Glomerular endothelial cell (primary cell): ENCODE measurements around the gene SLC13A4.

- RAMPAGE, long total RNA, result no peak
Observed at GRCh38 chr7:135369508-135370167, 136.0 kb downstream of the STRA8 start.

DNA sequence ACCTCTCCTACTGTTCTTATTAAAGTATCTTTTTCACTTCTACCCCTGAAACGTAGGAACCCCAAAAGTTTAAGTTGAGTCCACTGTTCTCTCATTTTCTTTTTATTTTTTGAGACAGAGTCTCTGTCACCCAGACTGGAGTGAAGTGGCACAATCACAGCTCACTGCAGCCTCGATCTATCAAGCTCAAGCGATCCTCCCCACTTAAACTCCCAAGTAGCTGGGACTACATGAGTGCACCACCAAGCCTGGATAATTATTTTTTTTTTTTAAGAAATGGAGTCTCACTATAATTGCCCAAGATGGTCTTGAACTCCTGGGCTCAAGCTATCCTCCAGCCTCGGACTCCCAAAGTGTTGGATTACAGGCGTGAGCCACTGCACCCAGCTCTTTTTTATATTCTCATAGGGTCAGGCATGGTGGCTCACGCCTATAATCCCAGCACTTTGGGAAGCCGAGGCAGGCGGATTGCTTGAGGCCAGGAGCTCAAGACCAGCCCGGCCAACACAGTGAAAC, 13.1 kb downstream of the CNOT4 start:
- RAMPAGE, long total RNA, result no peak

DNA sequence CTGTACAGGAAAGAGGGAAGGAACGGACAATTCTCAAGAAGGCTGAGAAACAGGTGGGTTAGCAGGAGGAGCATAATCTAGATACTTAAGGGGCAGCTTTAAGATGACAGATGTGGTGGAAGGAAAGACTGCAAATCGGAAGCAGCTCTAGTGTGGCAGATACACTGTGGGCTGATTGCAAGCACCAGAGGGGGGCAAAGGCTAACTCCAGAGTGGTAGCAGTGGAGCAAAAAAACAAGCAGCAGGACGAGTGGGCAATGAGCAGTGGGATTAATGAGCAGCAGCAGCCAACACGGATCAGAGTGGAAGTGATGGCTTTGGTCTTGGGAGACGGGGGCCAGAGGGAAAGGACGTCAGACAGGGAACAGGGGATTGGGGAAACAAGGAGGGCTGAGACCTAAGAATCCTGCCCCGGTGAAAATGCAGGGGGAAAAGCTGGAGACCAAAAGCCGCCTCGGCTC, 714 bp downstream of the CNOT4 start:
- RAMPAGE, long total RNA, result no peak

DNA sequence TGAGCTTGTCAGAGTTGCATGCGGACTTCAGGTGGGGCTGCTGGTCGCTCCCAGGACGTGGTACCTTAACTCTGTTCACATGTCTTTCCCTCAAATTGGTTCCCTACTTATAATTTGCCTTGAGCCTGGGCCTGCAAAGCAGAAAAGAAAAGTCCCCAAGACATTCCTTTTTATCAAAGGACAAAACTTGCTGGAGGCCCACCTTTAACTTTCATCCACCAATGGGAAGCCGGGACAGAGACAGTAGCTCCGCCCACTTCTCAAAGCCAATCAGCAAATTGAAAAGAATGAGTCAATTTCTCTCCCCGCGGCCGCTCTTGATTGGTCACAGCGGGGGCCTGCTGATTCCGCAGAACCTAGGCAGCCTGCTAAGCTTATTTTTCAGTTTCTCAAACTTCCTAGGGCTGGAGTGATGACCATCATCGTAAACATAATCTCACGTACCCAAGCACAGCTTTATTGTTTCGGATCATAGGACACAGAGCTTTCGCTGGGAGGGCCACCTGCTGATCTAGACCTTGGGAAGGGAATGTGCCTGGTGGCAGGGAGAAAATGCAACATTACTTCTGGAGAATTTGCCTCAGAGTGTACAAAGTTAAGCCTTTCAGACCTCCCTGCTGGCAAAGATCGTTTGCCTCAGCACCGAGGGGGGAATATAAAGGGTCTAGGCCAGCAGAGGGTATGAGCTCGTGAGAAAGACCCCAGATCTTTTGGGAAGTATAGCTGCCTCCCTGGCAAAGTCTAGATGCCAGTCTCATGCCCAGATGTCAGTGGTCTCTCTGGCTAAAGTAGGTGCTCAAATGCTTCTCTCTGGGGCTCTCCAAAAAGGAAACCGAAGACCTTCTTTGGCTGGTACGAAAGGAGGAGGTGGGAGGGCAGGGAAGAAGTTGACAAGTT, at the start of gene SLC13A4:
SLC13A4 (minus strand) TSS at position 142 of the 897 bp plus-strand sequence.
- RAMPAGE, long total RNA, result no peak

DNA sequence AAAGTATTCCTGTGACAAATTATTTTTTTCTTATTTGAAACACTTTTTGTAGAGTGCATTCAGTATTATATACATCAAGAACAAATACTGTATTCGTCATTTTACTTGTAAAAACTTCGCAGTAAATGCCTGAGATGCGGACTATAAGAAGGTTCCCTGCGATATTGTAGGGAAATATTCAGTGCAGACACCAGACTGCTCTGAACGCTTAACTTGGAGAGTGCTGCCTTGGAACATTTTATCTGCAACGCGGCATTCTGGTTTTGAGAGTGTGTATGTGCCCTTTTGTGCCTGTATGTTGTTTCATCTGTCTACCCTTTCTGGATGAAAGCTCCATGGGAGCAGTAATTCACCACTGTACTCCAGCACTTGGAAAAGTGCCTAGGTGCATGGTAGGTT, 46.8 kb downstream of the MTPN start:
- RAMPAGE, long total RNA, result no peak

- RAMPAGE, long total RNA, result no peak
Observed at GRCh38 chr7:135977700-135977843, 413 bp upstream of the MTPN start.

GRCh38 chr7:136086779-136087163, 109.6 kb upstream of the MTPN start:
- RAMPAGE, long total RNA, result no peak

GRCh38 chr7:136092430-136093177, 115.4 kb upstream of the MTPN start:
- RAMPAGE, long total RNA, result no peak

- RAMPAGE, long total RNA, result no peak
Observed at GRCh38 chr7:136871208-136871738, 2.8 kb downstream of the CHRM2 start.

DNA sequence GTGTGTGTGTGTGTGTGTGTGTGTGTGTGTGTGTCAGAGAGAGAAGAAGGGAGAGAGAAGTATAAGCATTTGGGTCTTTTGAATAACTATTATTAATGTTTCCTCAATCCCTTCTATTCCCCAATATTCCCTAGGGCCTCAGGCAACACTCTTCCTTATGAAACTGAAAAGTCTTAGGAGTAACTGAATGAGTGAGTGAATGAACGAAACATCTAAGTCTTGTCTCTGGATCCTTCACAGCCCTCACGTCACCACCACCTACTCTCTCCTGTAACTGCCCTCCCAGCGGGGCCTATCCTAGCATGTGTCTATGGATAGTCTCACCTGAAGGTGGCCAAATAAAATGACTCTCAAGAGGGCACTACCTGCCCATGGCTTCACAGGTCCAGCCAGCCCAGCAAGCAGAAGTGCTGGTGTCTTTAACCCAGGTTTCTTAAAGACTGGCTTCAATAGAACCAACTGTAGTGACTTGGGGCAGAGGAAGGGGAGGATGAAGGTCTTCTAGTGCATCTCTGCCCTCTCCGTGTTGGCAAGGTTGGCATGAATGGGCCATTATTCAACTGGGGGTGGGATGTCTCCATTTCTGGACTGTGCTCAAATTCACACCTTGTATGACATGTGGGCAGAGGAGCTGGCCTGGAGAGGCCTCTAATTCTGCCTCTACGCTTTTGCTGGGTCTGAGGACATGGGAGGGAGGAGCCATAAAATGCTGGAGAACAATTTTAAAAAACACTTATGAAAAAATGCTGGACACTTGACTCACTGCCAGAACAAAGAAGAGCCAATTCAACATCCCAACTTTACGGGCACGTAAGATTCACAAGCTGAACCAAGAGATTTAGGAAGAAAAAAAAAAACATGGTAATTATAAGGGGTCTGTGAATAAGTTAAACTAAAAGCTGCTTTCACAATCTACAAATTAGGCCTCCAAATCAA, 29.8 kb upstream of the DGKI start:
- RAMPAGE, long total RNA, result no peak

- RAMPAGE, long total RNA, result no peak
Observed at GRCh38 chr7:137880337-137880825, 33.6 kb upstream of the DGKI start.

DNA sequence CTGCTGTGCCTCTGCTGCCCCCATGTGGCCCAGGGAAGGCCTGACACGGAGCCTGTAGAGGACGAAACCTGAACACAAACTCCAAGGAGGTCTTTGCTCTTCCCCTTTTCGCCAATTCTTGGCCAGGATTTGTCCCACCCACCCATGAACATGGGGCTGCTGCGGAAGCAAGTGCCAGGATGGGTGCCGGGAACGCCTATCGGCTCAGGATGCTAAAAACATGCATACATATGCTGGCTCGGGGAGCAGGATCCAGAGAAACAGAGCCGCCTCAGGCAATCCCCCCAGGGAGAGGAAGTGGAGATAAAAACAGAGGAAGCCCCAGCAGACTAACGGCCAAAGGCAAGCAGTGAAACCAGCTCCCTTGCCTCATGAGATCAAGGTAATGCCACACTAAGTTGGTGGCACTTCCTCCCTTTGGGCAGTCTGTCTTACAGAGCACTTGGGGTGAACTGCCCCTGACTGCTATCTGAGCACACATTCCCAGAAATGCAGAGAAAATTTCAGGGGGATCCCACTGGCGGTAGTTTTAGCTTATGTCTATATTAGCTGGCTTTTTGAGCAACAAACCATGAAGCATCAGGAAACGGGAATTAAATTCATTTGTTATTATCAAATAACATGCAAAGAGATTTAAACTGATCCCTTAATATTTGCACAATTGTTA, 52.6 kb upstream of the DGKI start:
- RAMPAGE, long total RNA, result no peak

- RAMPAGE, long total RNA, result no peak
Observed at GRCh38 chr7:137905613-137906152, 58.9 kb upstream of the DGKI start.

DNA sequence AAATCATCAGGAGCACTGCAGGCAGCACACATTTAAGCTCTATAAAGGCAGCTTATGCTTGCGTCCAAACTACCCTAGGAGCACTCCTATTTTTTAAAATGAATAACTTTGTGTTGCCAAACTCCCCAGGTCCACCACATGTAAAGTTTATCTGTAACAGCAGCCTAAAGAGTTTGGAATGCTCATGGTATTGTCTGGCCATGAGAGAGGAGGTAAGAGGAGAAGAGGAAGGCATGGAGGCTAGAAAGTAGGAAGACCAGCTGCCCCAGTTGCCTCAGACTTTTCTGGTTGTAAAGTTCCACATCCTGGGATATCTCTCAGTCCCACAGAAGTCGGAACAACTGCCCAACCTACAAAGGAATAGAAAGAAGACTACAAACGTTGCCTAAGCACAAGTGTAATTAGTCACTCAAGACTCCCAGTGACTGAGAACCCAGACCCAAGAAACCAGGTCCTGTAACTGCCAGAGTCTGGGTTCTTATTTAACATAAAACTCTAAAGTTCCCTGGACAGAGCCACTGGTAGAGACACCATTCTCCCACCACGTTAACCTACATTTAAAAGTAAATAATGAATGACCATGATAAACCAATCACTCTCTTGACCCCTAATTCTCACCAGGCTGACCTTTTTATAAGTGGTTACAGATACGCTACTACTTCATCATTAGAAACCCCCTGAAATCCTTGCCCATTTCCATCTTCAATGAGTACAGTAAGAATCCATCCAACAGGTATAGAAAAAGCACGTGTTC, 47.2 kb downstream of the CREB3L2 start:
- RAMPAGE, long total RNA, result no peak

DNA sequence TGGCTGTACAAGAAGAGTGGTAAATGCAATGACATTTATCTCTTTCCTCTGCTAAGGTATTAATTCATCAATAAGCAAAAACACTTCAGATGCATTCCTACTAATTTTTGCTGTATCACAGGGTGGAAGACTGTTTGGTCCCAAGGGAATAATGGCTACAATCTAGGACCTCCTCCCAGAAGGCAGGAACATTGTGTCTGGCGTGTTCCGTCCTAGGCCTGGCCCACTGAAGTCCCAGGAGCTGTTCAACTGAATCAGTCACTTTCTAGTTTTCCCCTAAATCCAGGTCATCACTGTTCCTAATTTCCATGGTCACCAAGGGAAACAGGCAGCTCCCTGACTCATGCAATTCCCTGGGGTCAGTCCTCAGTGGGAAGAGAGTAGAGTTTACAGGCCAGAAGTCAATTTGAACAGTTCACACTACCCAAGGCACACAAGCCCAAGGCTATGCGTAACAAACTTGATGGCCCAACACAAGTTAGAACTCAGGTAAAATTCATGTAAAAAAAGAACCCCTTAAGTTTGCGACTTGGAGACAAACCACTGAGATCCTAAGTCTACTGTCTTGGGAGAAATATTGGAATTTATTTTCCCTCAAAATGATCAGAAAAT, 44.0 kb downstream of the CREB3L2 start:
- RAMPAGE, long total RNA, result no peak

GRCh38 chr7:137958375-137959064, 43.4 kb downstream of the CREB3L2 start:
- RAMPAGE, long total RNA, result no peak

- RAMPAGE, long total RNA, result no peak
Observed at GRCh38 chr7:137975842-137976266, 26.0 kb downstream of the CREB3L2 start.

DNA sequence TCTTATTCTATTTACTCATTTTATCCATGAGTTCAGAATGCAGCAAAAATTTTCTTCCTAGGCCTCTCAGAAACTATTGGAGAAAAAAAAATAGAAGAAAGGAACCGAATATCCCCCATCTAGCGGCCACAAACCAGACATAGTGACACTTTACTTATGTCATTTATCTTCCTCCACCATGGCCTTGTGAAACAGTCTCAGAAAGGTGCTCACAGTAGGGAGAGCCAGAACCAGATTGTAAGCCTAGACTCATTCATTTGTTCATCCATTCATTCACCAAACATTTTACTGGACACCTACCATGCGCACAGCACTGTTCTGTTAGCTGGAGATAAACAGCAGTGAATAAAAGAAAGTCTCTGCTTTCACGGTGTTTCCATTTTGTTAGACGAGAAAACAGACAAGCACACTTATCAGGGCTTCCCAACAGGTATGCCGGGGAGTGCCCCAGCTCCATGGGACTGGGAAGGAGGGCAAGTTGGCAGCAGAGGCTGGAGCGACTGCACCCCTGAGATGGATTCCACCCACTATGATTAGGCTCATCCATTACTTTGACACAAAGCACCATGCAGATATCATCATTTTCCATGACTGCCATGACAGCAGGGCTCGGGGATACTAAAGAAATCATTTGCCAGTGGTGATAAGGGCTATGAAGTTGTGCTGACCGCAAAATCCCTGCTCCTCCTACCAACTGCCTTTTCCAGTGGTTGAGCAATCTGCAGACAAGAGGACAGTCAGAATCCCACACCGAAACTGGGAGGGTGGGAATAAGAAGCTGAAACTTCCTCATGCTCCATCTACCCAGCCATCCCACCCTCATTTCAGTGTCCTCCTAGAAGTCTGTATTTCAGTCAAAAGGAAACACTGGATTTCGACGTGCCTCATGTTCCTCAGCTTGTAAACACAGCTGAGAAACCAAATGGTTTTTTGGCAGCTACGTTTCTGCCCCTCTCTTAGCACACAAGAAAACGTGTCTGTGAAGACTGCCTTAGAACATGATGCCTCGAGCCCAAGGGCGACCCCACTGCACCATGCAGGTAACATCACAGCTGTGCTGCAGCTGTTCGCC, 15.6 kb downstream of the CREB3L2 start:
- RAMPAGE, long total RNA, result no peak

DNA sequence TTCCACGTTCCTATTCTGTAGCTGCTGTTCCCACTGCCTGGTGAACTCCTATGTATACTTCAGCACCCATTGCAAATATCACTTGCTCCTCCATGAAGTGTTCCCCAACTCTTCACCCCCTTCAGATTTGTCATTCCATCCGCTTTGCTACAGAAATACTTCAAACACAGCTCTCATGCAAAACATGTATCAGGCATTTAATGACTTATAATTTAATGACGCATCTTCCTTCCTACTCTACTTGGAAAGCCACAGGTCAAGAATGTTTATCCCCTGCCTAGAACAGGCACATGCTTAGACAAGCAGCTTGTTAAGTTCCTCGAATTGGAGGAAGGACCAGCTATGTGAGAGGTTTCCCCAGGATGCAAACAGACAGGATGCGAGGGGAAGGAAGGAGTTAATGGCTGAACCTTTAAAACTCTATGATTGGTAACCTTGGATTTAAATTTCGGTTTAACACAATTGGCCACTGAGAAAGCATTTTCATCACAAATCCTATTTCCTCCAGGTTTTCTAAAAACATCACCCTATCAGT, 11.6 kb downstream of the CREB3L2 start:
- RAMPAGE, long total RNA, result no peak

GRCh38 chr7:137998775-137999203, 3.1 kb downstream of the CREB3L2 start:
- RAMPAGE, long total RNA, result no peak